Diencephalon (tissue), 2 donors: ENCODE measurements around the genes SEBOX, SPAG5, PROCA1 and TRAF4.

DNA sequence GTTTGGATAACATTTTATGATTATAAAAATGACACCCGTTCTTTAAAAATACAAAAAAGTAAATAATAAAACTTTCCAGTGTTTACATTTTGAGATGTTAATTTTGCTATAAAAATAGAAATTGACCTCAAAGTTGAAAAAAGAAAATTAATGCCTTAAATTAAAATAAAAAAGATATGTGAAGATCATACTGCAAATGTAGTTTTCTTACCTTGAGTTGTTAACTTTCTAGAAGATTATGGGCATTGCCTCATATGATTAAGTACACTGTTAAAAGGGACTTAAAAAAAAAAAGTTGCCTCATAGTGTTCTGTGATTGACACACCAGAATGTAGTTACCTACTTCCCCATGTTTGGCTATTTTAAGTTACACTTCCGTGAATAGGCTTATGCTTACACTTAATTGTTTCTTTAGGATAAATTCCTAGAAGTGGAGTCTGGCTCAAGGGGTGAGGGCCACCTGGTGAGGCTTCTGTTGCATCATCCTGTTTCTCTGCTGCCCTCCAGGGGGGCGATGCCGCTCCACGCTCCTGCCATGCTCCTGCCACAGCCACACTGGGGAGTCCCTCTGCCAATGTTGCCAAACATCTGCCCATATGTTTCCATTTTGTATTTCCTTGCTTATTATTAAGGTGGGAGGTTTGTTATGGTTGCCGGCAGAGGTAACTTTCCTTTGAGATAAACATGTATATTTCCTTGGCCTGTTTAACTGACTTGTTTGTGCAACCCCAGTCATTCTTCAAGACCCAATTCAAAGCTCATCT is 72.9 kb downstream of the KSR1 start:
- RAMPAGE, long total RNA = no peak

DNA sequence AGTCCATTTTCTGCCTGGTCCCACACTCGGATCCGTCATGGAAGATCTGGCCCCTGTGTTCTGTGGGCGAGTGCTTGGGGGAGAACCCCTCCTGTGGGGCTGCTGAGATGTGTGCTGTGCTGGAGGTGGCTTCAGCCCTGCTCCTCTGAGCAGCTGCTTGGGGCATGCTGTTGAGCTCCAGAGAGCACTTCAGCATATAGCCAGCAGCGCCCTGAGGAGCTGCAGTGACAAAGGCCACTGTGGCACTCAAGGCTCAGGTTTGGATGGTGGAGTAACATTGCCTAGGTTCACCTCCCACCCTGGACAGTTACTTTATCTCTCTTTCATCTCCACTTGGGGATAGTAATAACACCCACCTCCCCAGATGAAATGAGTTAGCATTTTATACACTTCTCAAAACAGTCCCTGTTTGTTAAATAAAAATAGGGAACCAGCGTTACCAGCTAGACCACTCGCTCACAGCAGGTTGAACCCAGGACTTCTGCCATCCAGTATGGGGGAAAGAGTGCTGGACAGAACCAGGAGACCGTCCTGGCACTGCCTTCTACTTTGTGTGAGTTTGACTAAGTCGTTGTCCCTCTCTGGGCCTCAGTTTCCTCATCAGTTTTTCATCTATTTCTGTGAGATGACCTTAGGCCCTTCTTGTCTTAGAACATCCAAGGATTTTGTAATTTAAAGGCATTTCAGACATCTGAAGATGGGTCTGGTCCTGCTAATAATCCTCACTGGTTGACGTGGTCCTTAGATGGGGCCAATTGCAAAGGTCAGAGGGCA is 75.4 kb downstream of the KSR1 start:
- RAMPAGE, long total RNA = no peak

DNA sequence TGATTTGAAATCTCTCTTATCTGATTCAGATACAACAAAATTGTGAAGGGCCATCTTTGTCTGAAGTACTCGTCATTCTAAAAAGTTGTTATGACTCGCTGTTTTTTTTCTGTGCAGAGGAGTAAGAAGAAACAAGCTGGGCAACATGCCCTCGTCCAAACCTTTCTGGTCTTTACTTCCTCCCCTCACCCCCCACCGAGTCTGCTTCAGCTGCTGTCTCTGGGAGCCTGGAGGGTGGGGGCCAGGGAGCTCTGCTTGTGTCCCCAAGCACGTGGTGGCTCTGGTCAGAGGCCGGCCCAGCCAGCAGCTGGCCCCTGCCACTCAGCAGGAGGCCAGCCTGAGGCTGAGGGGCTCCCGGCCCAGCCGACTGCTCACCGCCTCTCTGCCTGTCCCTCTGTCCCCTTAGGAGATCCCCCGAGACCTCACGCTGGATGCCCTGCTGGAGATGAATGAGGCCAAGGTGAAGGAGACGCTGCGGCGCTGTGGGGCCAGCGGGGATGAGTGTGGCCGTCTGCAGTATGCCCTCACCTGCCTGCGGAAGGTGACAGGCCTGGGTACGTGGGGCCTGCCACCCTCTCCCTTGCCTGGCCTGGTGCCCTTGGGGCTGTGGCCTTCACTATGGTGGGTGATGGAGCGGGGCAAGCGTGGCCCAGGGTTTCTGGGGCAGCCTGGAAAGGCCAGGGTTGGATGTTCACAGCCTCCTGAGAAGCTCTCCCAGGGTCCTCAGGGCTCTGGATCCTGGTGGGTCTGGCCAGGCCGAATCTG is 53.7 kb upstream of the LGALS9 start:
- RAMPAGE, long total RNA = no peak

GRCh38 chr17:27577851-27578389 is 53.1 kb upstream of the LGALS9 start:
- RAMPAGE, long total RNA = no peak

DNA sequence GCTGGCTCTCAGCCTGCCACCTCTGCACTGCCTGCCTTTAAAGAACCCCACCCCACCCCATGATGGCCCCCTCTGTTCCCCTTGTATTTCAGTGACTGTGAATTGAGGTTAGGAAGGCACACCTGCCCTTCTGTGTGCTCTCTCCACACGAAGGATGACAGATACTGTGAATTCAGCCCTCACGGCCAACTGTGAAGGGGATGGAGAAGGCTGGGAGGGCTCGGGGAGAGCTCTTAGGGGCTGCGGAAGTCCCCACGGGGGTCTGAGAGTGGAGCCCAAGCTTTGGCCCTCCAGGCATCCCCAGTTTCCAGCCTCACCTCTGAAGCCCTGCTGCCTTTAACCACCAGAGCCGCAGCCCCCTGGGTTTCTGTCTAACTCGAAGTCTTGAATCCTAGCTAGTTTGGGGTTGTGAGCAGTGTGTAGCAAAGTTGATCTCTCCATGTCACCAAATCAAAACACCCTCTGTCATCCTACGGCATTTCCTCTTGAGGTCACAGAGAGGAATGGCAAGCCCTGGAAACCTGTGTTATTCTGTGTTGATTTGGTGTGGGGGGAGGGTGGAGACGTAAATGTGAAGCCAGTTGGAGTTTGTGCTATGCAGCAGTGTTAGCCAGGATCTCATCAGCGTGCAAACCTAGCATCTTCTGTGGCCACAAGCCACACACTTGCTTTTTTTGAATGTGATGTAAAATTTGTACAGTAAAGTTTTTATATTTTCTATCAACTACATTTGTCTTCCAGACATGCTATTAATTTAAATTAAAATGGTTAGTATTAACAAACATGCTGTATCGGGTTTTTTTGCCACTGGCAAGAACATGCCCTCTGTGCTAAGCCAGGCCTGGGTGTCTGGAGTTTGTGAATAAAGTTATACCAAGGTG is 5.2 kb upstream of the LGALS9 start:
- RAMPAGE, long total RNA = no peak

DNA sequence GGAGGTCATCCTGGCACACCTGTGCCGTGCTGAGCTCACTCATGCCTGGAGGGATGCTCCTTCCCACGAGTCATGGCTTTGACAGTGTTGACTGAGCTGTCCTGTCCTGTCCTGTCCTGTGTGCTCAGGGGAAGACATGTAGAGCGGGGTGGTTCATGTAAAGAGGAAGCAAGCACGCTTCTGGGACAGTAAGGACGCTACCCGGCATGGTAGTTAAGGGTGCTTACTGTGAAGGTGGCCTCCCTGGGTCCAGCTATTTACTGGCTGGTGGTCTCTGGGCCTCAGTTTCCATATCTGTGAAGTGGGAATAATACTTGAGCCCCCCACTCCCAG is 423 bp downstream of the LGALS9 start:
- RAMPAGE, long total RNA = no peak

DNA sequence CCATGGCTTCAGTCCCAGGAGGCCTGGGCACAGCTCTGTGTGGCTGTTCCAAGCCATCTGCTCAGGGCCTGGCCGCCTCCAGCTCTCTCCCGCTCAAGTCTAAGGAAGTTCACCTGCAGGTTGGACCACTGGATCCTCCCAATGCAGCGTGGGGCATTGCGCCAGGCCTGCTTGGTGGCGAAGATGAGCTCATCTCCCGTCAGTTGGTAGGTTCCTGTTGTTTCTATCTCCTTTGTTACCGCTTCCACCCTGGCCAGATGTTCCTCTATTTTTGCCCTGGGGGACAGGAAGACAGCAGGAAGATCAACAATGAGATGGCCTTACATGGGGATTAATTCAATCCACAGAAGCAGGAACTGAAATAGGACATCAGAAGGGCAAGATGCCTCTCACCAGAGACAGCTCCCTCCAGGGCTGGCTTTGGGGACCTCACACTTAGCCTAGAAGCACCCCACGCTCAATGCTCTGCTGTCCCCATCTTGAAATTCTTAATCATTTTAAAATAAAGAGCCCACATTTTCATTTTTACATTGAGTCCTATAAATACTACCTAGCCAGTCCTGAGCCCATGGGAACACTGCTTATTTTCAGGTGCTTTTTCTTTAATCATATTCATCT is 17.4 kb downstream of the NOS2 start:
- RAMPAGE, long total RNA = no peak

- RAMPAGE, long total RNA = no peak
Observed at GRCh38 chr17:28040848-28041539, 1.5 kb upstream of the NLK start.

DNA sequence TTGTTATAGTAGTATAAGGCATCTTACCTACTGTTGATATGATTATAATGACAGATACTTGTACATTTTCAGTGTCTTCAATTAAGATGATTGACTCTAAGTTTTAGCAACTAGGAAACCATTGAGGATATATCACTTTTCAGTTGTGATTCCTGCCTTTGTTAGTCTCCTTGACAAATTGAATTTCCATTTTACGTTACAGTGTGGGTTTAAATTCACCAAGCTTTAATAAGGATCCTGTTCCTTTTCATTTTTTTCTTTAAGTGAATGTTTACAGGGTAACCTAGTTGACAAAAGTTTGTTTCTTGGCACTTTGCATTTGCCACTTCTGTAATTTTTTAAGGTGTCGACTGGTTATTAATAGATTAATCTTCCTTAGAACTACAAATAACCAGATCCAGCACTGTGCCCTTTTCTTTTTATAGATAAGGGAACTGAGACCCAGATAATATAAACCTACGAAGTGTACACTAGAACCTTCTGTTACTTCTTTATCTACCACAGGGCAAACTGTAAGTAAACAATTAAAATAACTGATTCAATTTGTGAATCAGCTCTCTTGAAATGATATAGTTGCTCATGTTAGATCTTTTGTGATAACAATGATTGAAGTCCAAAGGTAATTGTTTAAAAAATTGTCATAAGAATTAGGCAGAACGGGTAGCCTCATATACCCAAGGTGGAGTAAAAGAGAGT is 55.3 kb downstream of the NLK start:
- RAMPAGE, long total RNA = no peak

DNA sequence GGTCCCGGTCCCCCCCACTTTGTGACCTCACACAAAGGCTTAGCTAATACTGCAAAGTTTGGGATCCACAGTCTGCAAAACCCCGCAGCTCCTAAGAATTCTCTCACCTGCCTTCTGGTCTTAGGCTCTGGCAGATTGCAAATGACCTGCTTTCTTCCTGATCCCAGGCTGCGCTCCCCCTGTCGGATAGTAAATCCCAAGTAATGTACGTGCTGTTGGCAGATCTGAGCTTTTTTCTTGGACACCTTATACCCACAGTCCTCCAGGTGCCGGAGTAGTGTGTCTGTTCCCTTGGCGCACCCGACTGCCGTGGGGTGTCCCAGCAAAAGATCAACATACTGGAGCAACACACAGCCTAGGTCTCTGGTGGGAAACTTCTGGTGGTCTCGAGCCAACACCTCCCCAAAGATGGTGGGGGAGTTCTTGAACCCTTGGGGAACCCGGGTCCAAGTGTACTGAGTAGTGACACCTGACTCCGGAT is 83.6 kb upstream of the TMEM97 start:
- RAMPAGE, long total RNA = no peak

DNA sequence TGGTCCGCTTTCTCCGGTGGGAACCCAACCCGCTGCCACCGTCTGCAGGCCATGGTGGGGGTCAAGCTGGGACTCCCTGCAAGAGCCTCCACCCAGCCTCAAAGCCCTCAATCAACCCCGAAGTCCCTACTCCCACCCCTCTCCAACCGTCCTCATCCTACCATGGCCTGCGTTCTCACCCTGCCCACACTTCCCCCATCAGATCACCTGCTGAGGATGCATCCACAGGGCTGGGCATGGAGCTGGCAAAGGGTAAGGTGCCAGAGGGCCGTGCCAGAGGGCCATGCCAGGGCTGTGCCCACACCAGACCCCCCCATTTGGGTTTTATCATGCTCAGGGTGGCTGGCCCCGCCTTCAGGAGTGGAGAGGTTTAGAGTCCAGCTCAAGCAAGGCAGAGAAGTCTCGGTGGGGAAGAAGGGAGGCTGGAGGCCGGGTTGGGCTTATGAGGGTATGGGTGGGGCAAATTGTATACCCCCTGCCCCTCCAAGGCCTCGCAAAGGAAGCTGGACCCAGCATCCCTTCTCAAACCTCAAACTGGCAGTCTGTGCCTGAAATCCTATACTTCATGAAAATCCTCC is at the start of gene SEBOX:
SEBOX (minus strand) TSS at position 286 of the 578 bp plus-strand sequence.
- RAMPAGE, long total RNA = no peak

- RAMPAGE, long total RNA = no peak
Observed at GRCh38 chr17:28474091-28474649, 726 bp downstream of the SLC13A2 start.

DNA sequence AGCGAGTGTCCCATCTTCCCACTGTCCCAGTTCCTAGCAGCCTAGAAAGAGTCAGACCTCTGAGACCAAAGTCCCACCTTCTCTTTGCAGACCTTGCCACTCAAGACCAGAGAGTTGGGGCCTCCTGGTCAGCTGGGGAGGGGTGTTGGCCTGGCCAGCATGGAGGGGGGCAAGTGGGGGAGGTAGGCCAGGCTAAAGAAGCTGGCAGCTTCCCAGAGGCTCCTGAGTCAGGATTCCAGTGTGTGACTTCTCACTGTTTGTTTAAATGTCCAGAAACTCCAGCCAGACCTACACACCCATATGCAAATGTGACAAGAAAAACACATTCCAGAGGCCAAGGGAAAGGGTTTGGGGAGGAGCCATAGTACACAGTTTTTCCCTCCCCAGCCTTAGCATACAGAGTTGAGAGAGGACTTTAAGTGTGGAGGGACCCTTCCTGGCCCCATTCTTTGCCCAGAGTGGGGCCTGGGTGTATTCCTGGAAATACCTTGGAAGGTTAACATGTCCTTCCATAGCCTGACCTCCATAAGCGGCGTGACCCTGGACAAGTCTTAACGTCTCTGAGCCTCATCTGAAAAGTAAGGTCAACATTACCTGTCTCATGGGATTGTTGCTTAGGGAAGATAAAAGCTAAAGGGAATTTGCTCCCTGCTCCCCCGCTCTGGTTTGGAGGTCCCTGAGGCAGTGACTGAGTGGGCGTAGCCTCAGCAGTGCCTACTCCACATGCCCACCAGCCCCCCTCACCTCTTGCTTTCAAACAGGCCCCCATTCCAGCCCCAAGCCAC is 19.0 kb downstream of the FOXN1 start:
- RAMPAGE, long total RNA = no peak

- RAMPAGE, long total RNA = no peak
Observed at GRCh38 chr17:28598197-28598832, 510 bp downstream of the SPAG5 start.

- RAMPAGE, long total RNA = no peak
Observed at GRCh38 chr17:28598833-28599334, at the start of gene SPAG5. Gene SPAG5, minus strand, starts transcription at chr17:28599025.

GRCh38 chr17:28624048-28624674 is 10.2 kb upstream of the RSKR start:
- RAMPAGE, long total RNA = no peak

DNA sequence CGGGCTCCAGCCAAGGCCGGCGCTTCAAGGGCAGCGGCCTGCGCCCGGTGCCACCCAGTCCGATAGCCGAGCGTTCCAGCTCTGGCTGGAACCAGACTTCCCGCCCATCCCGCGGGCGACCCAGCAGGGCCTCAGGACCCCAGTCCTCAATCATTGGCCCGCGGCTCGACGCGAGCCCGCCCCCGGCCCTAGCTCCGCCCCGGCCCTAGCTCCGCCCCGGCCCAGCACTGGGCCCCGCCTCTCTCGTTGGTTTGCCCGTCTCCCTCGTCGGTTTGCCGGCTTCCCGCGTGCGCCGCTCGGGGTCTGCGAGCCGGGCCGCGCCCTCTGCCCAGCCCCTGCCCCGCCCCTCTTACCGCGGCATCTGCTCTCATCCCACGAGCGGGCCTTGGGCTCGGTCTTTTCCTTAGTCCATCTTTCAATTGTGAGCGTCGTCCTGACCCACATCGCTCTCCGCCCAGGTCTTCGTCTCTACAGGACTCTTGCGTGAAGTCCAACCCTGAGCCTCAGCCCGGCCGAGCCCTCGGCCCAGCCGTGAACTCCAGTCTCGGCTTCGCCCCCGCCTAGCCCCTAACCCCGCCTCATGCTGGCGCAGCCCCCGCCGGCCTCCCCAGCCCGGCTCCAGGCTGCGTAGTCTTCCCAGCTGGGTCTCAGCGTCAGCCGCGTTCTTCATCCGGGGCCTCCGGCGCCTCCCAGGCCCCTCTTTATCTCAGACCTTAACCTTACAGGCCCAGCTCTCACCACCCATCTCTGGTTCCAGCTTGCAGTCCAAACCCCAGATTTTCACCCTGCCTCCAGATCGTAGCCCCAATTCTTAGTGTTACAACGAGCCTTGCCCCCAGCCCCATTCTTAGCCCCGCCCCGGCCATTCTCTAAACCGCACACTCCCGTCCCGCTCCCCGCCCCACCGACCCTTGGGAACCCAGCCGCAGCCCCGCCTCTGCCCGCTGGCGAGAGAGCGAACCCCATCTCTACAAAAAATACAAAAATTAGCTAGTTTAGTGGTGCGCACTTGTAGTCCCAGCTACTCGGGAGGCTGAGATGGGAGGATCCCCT is at the start of gene PROCA1:
PROCA1 (minus strand) TSS at position 672 of the 1,053 bp plus-strand sequence.
- RAMPAGE, long total RNA = start-site peak on the minus strand centred at position 692 of the sequence, 389 bp wide, 38 and 25 reads in 2 replicates

DNA sequence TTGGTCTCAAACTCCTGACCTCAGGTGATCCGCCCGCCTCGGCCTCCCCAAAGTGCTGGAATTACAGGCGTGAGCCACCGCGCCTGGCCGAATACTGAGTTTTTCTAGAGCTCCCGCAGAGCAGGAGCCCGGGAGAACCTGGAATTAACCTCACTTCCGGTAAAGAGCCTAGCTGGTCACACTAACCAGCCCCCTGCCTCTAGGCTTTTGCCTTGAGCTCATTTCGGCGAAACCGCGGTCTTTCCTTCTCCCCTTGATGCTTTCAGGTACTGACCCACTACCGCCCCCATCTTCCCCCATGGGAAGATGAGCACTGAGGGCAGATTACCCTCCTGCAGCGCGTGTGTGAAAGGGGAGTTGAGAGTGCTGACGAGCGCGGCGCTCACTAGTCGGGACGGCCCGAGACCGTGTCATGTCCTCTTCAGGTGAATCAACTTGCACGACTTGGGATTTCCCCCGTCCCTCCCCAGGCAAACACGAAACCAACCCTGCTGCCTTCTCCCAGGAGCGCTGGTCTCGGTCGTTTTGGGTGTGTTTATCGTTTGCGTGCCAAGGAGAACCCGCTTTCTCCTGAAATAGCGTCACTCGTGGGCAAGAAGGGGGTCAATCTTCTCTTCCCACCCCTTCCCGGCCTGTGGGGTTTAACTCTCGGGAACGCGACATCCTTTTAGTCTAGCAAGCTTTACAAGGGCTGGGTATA is 606 bp upstream of the NEK8 start:
- RAMPAGE, long total RNA = no peak

DNA sequence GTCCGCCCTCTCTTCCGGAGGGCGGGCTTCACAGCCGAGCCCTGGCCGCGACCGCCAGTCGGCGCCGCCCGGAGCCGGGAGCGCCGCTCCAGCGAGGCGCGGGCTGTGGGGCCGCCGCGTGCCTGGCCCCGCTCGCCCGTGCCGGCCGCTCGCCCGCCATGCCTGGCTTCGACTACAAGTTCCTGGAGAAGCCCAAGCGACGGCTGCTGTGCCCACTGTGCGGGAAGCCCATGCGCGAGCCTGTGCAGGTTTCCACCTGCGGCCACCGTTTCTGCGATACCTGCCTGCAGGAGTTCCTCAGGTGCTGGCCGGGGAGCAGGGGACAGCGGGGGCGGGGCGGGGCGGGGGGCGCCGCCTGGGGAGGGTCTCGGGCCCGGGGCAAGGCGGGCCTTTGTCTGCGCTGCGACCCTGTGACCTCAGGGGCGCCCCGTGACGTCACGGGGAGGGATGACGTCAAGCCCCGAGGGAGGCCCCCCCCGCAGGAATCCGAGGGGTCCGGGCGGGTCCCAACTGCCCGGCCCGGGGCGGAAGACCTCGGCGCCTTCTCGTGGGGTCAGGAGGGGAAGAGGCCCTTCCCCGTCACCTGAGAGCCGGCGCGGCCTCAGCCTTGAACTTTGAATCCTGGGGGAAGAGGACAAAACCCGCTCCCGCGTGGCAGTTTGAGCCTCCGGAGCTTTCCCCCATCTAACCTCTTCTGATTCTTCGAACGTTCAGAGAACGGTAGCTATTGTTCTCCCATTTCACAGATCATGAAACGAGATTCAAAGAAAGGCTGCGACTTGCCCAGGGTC is at the start of gene TRAF4:
TRAF4 (plus strand) TSS at position 57 of the 791 bp plus-strand sequence.
- RAMPAGE, long total RNA = no peak

- RAMPAGE, long total RNA = no peak
Observed at GRCh38 chr17:28745125-28746016, 1.6 kb downstream of the TRAF4 start.